GM12892 (cell line): Measurements from ENCODE around the gene CCDC158.

DNA sequence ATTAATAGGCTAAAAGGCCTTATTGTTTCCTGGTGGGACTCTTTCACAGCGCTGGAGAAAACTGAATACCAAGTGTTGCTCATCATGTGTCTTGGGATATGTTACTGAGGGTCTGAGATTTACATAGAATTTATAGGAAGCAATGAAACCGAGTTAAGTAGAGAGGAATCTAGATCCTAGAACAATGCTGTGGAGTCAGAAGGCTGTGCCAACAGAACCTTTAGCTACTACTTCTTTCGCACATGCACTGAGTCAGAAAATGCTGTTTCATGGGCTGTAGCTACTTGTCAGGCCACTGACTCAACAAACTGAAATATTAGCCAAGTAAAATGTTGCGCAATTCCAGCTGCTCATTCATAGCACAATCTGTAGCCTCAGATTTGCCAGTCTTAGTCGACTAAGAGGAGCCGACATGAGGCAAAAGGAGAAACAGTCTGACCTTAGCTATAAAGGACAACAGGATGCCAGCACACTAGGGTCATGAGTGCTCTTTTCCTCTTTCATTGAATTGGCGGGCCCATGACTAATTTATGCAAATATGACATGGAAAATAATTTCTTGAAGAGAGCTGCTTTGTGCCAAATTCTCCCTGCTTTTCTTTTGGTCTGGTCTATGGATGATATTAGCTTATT, 35.8 kb upstream of the CXCL8 start:
- RRBS: no CpG with 5 or more reads among the region's 7 CpGs

- RRBS: no CpG with 5 or more reads among the region's 4 CpGs
Measured at GRCh38 chr4:73720786-73721212, 19.6 kb upstream of the CXCL8 start.

GRCh38 chr4:73721537-73721904, 18.8 kb upstream of the CXCL8 start:
- RRBS: no CpG with 5 or more reads among the region's 2 CpGs

DNA sequence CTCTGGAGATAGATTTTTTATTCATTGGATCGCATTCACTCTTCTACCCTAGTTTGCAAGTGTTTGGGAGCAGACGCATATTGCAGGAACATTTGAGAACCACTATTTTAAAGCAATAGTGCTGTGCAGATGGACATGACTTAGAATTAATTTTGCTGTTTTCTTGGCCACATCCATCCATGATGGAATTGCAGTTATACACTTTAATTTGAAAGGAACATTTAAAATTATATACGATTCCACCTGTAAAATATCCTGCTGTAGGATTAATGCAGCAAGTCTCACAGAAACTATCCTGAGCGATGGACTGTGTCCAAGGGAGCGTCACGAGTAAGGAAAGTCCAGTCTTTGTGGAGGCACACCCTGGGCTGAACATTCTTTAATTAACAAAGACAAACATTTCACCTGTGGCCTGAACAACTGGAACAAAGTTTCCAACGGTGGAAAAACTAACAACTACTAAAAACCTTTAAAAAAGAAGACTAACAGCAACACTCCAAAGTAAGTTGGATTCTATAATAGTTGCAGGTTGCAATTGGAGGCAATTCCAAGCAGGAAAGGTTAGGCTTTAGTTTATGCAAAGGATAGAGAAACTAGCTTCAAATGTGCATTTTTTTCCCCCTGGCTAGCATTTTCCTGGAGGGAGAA, 10.9 kb downstream of the EREG start:
- RRBS: no CpG with 5 or more reads among the region's 7 CpGs

- RRBS: no CpG with 5 or more reads among the region's 7 CpGs
Measured at GRCh38 chr4:75028086-75028921, 95.4 kb downstream of the PARM1 start.

GRCh38 chr4:75513647-75514144, 507 bp downstream of the RCHY1 start:
- RRBS: no CpG with 5 or more reads among the region's 12 CpGs

- RRBS: no CpG with 5 or more reads among the region's 19 CpGs
Measured at GRCh38 chr4:75725540-75726142, 1.3 kb downstream of the USO1 start.

DNA sequence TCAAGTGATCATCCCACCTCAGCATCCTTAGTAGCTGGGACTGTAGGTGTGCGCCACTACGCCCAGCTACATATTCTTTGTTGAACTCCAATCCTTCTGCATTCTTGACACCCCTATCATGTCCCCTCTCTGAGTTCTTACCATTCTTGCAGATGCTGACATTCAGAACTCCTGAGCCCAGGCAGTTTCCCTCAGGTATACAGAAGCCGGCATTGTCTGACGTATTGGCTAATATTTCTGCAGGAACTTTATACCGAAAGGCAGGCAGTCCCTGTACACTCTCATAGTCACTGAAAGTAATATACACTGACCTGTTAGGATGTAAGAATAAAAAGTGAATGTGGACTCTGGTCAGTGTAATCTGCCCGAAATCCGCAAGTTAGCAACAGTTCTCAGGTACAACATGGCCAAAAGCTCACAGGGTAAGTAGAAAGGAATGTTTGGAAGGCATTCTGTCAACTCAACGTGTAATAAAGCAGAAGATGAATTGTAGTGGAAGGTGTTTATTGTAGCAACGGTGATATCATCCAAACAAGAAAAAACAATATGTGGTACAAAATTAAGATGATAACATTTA, 25.9 kb upstream of the NUP54 start:
- RRBS: no CpG with 5 or more reads among the region's 9 CpGs

DNA sequence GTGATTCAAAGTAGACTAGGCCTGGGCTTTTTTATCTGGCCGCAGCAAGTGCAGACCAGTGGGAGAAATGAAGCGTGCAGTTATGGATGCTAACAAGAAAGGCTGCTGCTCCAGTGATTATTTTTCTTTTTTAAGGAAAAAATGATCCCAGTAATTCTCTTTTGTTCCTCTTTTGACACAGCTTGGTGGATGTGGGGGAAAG, 1.3 kb downstream of the SCARB2 start:
- RRBS: no CpG with 5 or more reads among the region's 2 CpGs

DNA sequence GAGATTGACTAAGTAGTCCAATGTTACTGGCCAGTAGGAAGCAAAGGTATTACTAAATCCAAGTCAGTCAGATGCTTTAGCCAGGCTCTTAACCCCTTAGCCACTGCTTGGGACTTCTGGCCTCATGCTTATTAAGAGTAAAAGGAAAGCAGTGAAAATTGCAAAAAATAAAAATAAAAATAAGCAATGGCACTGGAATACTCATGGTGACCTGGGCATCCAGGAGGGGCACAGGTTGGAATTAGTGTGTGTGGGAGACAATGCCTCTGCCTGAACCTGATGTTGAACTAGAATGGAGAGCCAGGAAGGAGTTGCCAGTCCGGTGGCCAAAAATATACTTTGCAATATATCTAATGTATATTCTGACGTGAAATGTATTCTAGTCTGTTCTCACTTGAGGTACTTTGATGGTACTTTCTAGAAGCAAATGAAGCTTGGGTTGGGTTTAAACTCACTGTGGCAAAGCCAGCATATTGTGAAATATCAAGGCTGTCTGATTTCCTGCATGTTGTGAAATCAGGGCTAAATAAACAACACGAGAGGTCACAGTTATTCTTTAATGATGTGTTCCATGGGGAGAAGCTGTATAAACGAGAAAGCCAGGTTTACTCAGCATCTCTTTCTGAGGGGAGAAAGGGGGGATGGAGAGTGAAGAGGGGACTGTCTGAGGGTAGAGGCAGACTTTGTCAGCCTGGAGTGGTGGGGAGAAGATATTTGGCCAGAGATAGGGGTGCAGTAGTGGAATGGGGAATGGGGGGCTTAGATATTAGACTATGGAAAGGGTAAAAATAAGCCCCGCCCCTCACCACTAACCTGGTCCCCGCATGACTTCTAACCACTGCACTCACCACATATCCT, 5.6 kb upstream of the SCARB2 start:
- RRBS: no CpG with 5 or more reads among the region's 6 CpGs

GRCh38 chr4:76275368-76276241, 24.1 kb downstream of the FAM47E start:
- RRBS: no CpG with 5 or more reads among the region's 5 CpGs

GRCh38 chr4:76281692-76281977, 24.9 kb upstream of the STBD1 start:
- RRBS: no CpG with 5 or more reads among the region's 6 CpGs

GRCh38 chr4:76420854-76422026, at the start of gene CCDC158:
Gene CCDC158 (minus strand): TSS chr4:76421141.
- RRBS: 61% methylated on average over 22 of the region's 88 CpGs

DNA sequence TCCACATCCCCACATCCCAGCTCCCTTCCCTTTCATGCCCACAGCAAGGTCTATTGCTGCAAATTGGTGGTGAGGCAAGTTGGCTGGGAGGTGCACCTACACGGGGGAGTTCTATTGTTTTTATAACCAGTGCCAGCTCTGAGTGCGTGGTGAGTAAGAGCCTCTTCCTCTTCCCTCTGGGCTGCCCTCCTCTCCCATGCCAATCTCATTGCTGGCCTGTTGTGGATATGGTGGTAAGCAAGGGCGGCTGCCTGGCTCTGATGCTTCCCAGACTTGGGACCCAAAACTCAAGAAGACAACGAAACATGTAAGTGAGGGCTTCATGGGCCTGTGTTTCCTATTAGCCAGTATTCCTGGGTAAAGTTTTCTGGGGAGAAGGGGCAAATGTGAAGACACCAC, 204.3 kb downstream of the SHROOM3 start:
- RRBS: no CpG with 5 or more reads among the region's 4 CpGs

DNA sequence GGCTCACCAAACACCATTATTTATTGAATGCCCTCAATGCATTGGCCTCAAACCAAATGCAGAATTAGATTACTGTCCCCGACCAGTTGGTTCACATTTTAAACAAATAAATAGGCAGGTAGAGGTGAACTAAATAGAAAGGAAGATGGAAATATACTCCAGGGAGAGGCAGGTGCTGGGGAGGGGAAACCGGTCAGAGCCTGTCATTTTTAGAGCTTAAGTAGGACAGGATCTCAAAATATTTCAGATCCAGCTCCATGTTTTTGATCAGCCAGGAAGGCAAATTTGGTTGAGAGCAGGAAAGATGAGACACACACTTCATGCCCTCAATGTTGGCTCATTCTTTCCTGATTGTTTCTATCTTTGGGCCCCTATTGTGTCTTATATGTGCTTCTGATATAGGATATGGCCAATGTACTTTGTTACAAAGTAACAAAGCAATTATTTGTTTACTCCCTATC, 206.7 kb downstream of the SHROOM3 start:
- RRBS: no CpG with 5 or more reads among the region's 2 CpGs

DNA sequence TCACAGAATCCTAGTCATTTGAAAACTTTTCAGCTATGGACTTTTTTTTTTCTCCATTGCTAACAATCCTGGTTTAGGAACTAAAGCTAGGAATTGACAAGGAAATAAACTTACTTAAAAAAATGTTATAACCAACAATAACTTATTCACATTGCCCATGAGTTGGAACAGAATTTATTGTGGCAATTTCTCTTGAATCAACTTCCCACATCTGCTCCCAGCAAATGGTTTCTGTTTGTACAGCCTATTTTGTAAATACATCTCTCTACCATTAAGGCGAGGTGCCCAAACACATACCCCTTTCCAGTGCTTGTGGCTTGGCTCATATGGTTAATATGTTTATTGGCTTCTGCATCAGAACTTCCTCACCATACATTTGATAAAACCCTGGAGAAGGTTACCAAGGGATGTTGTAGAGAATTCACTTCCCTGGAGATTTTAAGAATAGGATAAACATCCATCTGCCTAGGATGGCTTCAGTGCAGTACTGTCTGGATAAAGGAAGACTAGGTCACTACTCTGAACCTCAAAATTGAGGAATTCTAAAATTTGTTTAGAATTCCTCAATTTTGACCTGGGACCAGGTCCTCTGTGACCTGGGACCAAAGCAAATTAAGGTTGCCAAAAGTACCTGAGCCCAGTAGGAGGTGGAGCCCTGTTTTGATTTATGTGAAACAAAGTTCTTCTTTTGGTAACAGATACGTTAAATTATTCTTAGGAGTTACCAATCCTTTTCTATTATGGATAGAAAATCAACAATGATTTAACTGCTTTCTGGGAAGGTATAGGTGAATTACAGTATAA, 206.9 kb downstream of the SOWAHB start:
- RRBS: no CpG with 5 or more reads among the region's 2 CpGs

DNA sequence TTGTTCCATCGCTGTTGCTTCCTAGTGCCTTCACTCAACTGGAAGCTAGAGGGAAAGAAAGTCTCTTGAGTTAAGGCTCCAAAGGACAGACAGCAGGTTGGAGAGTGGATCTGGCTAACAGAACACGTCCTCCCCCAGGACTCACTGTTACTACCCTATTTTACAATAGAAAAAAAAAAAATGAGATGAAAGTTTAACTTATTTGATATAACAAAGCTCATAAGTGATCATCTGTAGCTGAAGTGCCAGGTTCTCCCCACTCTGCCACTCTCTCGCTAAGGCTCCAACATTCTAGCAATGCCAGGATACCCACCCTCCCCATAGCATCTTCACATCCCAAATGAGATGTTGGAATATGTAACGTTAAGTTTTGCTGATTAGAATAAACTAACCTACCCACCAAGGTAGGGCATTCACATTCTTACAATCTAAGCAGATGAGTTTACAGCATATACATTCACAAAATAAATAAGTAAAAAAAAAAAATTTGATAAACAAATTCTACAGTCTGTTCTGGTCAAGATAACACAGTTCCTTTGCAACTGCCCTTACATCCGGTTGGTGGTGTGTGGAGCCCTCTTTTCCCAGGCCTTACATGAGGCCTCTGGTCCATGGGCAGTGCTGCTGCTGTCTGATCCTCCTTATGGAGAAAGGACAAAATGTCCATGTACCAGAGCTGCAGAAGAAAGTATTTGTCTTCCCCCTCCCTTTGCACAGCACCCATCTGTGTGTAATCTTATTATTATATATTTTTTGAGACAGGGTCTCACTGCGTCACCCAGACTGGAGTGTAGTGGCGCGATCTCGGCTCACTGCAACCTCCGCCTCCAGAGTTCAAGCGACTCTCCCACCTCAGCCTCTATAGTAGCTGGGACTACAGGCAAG, 2.3 kb upstream of the SEPTIN11 start:
- RRBS: no CpG with 5 or more reads among the region's 11 CpGs

- RRBS: no CpG with 5 or more reads among the region's 11 CpGs
Measured at GRCh38 chr4:76989753-76990294, 40.3 kb downstream of the SEPTIN11 start.

- RRBS: no CpG with 5 or more reads among the region's 15 CpGs
Measured at GRCh38 chr4:77023523-77024285, 52.1 kb downstream of the CCNI start.

- RRBS: no CpG with 5 or more reads among the region's 12 CpGs
Measured at GRCh38 chr4:77034367-77035212, 41.2 kb downstream of the CCNI start.